ENCODE data around the gene NUBPL.

- RRBS, result 79% methylated on average over 16 of the region's 71 CpGs
Measured at GRCh38 chr14:28765883-28766728, 481 bp upstream of the FOXG1 start.

DNA sequence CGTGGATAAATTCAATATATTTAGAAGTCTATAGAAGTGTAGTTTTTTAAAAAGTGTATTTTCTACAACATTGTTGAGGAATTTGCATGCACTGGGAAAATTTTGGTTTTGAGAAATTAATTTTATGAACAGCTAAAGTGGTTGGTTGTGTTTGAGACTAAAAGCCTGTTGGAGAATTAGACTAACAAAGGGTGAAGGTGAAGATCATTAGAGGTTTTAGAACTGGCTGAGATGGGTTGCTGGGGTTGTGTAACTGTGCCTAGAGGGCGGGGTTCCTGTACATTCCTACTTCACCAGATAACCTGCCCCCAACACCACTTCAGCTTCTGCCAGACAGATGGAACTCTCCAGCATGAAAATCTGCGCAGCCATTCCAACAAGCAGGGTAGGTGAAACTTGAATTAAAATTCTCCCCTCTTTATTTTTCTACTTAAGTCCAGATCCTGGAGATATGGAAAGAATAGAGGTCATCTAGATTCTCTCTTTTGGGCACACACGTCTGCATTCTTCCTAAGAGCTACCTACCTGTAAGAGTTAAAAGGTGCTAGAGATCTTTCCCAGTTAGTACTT lies 6.0 kb downstream of the FOXG1 start:
- RRBS, result no CpG with 5 or more reads among the region's 4 CpGs

- RRBS, result no CpG with 5 or more reads among the region's 5 CpGs
Measured at GRCh38 chr14:30223032-30223699, 295.5 kb upstream of the PRKD1 start.

DNA sequence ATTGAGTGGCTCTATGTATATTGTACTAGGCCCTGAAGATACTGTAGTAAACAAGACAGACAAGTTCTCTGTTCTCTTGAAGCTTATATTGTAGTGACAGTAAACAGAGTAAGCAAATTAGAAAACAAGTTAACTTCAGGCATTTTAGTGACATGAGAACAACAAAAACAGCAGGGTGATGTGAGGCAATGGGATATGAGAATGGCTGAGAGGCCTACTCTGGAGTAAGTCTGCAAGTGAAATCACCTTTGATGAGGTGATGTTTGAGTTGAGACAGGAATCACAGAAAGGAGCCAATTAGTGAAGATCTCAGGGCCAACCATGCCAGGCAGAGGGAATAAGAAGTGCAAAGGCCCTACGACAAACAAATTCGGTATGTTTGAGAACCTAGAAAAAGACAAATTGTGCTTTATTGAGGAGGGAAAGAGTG lies 54.2 kb downstream of the SCFD1 start:
- RRBS, result no CpG with 5 or more reads among the region's 2 CpGs

GRCh38 chr14:30848875-30849468 lies 25.4 kb upstream of the COCH start:
- RRBS, result no CpG with 5 or more reads among the region's 4 CpGs

DNA sequence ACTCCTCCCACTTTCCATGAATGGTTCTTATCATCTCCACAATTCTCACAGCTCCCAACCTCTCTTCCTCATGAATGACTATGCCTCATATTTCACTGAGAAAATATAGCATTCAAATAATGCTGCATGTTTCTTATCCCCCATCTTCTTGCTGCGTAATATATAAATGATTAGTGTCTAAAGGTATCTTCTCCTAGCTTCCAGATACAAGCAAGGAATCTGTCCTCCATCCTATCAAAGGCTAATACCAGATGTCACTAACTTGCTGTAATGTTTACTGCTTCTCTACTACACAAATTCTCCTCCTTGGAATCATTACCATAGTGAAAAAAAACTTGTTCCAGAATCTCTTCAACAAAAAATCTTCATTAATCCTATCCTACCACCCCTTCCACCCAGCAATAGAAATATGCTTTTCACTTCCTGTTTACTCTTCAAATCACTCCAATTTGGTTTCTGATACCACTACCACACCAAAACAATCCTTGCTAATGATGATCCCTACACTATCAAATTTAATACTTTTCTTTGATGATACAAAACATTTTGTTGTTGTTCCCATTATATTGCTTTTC lies 33.6 kb downstream of the COCH start:
- RRBS, result no CpG with 5 or more reads among the region's 1 CpG

DNA sequence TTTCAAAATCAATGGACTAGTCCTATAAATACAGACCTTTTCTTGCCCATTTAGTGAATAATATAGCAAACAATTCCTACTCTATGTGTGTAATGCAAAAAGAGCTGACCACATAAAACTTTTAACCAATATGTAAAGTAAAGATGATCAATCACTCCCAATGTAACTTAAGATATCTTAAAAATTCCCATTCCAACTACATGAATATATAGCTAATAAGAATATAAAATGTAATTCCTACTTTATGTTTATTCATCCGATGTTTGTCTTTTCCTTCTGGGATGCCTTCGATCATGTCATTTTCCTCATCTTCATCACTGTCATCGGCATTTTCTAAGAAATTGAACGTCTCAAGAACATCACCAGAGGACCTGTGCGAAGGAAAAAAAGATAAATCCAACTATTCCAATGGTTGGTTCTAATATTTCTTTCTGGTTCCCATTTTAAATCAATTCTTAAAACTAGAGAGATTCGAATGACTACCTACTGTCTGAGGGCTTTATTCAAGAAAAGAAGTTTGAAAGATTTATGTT lies 62.0 kb downstream of the COCH start:
- RRBS, result no CpG with 5 or more reads among the region's 6 CpGs

DNA sequence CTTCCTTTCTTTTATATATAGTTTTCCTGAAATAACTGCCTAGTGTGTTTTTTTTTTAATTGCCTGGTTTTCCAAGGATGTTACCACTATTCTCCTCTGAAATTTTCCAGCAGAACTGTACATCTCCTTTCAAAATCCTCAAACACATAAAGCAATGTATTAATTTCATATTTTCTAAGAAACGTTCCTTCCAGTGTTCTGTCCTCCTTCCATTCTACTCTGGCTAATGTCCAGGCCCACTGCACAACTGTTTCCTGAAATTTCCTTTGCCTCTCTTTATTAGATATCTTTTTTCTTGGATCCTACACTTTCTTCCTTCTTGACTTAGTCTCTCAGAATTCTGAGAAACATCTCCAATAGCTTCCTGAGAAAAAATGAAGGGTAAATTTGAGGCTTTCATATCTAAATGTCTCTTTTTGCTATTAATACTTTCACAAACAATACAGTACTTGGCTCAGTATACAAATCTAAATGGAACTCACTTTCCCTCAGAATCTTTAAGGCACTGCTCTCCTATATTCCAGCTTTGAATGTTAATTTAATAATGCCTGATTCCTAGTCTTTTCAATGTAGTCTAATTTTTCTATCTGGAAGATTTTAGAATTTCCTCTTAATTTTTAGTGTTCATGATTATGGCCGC lies 65.7 kb downstream of the COCH start:
- RRBS, result no CpG with 5 or more reads among the region's 2 CpGs

DNA sequence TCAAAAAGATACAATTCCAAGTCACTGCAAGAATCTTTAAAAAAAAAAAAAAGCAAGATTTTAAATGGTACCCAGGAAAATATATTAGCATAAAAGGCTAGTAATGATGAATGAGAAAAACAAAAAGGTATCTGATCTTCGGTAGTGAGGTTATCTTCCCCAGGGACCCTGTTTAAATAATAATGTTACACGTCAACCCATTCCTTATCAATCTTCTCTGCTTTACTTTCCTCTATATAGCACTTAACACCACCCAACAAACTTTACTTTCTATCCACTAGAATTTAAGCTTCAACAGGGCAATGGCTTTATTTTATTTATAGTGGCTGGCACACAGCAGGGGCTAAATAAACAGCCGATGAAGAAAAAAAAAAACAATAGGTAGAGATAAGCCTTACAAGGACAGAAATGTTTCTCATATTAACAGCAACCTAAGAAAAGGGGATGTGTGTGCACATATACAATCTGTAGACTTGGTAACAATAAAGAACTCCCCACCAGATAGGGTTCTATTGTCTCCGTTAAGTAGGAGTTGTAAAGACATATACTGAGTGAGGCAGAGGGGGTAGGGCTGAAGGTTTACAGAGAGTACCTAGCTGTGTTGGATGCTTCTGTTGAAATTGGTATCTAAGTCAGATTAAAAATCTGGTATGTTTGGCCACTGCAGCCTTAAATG lies 24.8 kb upstream of the AP4S1 start:
- RRBS, result no CpG with 5 or more reads among the region's 4 CpGs

DNA sequence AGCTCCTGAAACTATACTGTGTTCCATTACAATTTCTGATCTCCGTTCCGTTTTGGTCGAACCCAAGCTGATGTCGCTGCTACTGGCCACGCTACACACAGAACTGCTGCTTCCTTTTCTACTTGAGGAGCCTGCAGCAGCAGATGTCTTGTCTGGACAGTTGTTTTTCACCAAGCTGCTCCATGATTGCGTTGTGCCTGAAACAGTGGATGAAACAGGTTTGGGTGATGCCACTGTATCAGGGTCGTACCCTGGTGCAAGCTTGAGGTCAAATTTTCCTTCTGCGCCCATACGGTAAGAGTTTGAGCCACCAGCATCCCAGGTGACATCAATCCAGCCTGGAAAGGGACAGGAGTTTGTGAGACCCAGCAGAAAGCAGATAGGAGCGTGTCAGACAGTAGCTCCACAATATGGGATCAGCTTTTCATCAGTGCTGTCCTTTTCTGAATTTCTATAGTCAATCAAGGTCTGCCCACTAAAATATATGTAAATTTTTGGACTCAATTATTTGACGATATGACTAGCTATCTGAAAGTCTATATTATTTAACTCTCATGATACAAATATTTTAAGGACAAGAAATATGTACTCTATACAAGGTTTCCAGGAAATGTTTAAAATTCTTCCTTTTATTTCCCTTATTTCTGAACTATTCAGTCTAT lies 78.4 kb downstream of the HECTD1 start:
- RRBS, result no CpG with 5 or more reads among the region's 11 CpGs

- RRBS, result no CpG with 5 or more reads among the region's 6 CpGs
Measured at GRCh38 chr14:31134715-31135240, 72.8 kb downstream of the HECTD1 start.

- RRBS, result 2% methylated on average over 21 of the region's 60 CpGs
Measured at GRCh38 chr14:31206614-31207322, 825 bp downstream of the HECTD1 start.

DNA sequence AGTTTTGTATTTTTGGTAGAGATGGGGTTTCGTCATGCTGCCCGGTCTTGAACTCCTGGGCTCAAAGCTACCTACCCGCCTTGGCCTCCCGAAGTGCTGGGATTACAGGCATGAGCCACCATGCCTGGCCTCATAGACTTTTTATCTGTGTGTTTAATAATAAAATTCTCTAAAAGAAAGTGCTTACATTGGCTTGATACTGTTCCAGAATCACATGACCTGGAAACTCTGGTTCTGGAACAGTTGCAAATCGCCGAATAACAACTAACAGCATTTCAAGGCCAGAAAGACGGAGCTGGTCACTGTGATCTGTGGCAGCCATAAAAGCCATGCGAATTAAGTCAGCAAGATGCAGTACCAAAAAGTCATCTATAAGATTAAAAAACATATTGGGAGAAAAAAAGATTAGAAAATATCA lies 99.0 kb downstream of the HEATR5A start:
- RRBS, result no CpG with 5 or more reads among the region's 8 CpGs

GRCh38 chr14:31560845-31561897 lies at the start of gene NUBPL:
Gene NUBPL, plus strand, starts transcription at chr14:31561404.
- RRBS, result no CpG with 5 or more reads among the region's 40 CpGs

- RRBS, result no CpG with 5 or more reads among the region's 8 CpGs
Measured at GRCh38 chr14:31892901-31893894, 183.9 kb upstream of the ARHGAP5 start.

GRCh38 chr14:32093332-32093814 lies 16.3 kb downstream of the ARHGAP5 start:
- RRBS, result no CpG with 5 or more reads among the region's 3 CpGs

- RRBS, result no CpG with 5 or more reads among the region's 5 CpGs
Measured at GRCh38 chr14:32457541-32457822, 128.4 kb downstream of the AKAP6 start.

GRCh38 chr14:32507441-32508071 lies 178.5 kb downstream of the AKAP6 start:
- RRBS, result no CpG with 5 or more reads among the region's 4 CpGs

DNA sequence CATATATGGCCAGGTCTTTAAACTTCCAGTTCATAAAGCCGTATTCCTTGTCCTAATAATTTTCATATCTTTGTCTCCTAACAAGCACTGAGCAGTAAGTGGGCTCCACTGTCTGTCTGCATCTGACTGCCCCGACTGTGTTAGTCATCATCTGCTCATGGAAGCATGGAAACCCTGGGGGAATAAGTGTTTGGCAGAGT lies 294.5 kb downstream of the AKAP6 start:
- RRBS, result no CpG with 5 or more reads among the region's 2 CpGs